Melanocyte of skin (primary cell): ENCODE results near the genes CCSER1, PDLIM5 and ADH4.

GRCh38 chr4:90127164-90128282 lies at the start of gene CCSER1:
TSS of gene CCSER1 (plus strand) at chr4:90127394.
- CAGE, long polyA plus RNA, 2 experiments = no peak in any of the 2 experiments

- CAGE, long polyA plus RNA, 2 experiments = no peak in any of the 2 experiments
Measured at GRCh38 chr4:90649271-90649722, 522.1 kb downstream of the CCSER1 start.

- CAGE, long polyA plus RNA, 2 experiments = no peak in any of the 2 experiments
Measured at GRCh38 chr4:90958218-90958957, 831.2 kb downstream of the CCSER1 start.

GRCh38 chr4:91791212-91792303 lies 512.2 kb upstream of the GRID2 start:
- CAGE, long polyA plus RNA, 2 experiments = no peak in any of the 2 experiments

DNA sequence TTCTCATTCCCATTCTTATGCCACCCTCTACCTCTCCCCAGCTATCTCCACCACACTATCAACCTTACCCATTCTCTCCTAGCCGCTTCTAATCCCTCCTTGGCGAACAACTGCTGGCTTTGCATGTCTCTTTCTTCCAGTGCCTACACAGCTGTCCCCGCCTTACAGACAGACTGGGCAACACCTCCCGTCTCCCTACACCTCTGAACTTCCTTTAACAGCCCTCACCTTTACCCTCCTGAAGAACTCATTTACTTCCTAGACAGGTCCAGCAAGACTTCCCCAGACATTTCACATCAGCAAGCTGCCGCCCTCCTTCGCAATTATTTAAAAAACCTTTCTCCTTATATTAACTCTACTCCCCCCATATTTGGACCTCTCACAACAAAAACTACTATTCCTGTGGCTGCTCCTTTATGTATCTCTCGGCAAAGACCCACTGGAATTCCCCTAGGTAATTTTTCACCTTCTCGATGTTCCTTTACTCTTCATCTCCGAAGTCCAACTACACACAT lies 274.9 kb upstream of the GRID2 start:
- CAGE, long polyA plus RNA, 2 experiments = no peak in any of the 2 experiments

- CAGE, long polyA plus RNA, 2 experiments = no peak in any of the 2 experiments
Measured at GRCh38 chr4:92277131-92277793, 26.5 kb upstream of the GRID2 start.

DNA sequence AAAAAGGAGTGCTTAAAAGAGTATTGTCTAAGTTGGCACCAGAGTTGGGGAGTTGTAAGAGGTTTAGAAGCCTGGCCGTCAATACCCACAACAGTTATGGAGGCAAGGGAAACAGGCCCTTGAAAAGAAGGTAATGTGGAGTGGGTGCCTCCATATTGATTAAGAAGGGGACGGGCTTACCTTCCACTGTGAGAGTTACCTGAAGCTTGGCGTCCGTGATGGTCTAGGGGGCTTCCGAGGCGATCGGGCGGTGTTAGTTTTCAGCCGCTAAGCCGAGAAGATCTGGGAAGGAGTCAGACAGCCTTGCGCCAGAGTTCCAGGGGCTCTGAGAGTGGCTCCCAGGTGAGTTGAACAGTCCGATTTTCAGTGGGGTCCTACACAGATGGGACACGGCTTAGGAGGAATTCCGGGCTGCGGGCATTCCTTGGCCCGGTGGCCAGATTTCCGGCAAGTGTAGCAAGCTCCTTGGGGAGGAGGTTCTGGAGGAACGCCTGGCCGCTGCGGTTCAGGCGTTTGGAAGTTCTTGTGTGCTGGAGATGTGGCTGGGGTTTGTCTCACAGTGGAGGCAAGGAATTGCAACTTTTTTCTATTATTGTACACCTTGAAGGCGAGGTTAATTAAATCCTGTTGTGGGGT lies 138.3 kb downstream of the GRID2 start:
- CAGE, long polyA plus RNA, 2 experiments = no peak in any of the 2 experiments

DNA sequence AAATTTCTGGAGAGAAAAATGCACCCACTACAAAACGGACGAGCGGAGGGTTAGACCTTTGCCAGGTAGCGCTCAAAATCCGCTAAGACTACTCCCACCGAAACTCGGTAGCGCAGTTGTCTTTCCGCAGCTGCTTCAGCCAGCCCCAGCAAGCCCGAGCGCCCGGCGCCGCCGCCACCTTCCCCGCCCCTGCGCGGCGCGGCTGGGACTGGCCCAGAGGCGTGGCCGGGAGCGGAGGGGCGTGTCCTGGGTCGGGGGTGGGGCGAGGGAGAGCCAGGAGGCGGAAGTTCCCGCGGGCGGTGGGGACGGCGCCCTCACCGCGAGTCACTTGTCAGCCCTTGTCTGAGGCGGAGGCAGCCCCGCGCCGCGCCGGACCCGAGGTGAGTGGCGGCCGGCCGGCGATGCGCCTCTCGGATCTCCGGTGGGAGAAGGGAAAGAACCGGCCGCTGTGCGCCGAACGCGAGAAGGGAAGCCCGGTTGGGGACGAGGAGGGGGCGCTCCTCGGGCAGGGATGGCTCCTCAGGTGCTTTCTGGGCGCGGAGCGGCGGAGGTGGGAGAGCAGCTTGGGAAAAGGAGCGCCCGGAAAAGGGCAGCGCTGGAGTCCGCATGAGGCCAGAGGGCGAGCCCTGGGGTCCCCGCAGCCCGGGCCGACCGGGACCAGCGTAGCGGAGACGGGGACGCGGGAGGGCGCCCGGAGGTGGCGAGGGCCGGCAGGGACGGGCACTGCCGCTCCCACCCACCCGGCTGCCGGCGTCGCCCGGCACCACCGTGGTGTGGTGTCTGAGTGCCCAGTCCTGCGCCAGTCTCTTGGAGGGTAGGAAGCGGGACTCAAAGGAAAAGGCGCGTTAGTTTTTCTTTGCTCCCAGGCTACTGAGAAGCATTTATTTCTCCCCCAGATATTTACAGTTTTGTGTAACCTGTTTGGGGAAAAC lies at the start of gene PDLIM5:
PDLIM5 (plus strand) TSS at position 327 of the 932 bp plus-strand sequence.
- CAGE, long polyA plus RNA, 2 experiments = no peak in any of the 2 experiments

DNA sequence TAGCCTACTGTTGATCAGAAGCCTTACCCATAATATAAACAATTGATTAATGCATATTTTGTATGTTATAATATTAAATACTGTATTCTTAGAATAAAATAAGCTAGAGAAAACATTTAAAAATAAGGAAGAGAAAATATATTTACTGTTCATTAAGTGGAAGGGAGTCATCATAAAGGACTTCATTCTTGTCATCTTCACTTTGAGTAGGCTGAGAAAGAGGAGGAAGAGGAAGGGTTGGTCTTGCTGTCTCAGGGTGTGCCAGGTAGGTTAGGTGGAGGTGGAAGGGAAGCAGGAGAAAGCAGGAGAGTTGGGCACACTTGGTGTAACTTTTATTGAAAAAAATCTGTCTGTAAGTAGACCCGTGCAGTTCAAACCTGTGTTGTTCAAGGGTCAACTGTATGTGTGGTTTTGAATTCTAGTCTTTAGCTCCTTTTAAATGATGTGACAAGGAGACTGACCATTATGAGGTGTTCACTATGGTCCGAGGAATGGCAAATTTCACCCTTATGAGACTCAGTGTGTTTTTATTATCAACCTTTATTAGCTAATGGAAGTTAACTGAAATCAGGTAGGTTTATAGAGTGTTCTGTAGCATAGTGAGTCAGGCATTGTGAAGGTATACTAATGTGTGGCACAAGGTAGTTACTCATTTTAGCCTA lies 11.7 kb downstream of the PDLIM5 start:
- CAGE, long polyA plus RNA, 2 experiments = no peak in any of the 2 experiments

- CAGE, long polyA plus RNA, 2 experiments = no peak in any of the 2 experiments
Measured at GRCh38 chr4:94526306-94526750, 74.6 kb downstream of the PDLIM5 start.

DNA sequence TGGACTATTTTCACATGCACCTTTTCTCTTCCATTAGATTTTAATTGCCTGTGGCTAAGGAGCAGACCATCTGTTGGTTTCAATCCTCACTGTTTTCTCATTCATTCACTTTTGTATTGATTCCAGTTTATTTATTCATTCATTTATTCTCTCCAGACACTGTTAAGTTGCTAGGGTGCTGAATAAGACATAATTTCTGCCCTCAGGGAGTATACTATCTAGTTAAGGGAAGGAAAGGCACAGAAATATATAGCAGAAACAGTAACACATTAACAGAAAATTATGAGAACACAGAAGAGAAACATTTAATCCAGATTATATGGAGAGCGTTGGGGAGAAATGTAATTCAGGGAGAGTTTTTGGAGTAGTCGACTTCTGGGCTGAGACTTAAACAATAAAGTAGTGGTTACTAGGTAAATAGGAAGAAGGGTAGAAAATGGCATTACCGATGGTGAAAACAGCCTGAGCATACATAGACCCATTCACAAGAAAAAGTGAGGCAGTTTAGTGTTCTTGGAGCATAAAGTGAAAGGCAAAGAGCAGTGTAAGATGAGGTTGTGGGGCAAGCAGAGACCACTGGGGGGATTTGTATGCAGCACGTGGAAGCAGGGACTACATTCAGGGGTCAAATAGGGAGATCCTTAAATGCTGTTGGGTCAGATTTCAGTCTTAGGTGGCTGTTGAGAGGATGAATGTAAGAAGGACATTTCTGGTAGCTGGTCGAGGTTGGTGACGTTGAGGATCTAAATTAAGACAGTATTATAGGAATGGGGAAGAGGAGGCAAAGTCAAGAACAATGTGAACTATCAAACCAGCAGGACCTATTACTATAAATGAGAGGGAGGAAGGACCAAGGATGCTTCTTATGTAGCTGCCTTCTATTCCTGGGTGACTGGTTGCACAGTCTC lies 118.8 kb upstream of the BMPR1B start:
- CAGE, long polyA plus RNA, 2 experiments = no peak in any of the 2 experiments

DNA sequence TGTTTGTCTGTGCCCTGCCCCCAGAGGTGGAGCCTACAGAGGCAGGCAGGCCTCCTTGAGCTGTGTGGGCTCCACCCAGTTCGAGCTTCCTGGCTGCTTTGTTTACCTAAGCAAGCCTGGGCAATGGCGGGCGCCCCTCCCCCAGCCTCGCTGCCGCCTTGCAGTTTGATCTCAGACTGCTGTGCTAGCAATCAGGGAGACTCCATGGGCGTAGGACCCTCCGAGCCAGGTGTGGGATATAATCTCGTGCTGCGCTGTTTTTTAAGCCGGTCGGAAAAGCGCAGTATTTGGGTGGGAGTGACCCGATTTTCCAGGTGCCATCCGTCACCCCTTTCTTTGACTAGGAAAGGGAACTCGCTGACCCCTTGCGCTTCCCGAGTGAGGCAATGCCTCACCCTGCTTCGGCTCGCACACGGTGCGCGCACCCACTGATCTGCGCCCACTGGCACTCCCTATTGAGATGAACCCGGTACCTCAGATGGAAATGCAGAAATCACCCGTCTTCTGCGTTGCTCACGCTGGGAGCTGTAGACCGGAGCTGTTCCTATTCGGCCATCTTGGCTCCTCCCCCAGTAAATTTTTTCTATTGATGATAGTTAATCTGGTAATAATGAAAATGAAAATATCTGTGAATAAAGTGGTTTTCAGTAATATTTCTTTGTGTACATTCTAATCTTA lies 83.6 kb downstream of the BMPR1B start:
- CAGE, long polyA plus RNA, 2 experiments = no peak in any of the 2 experiments

- CAGE, long polyA plus RNA, 2 experiments = no peak in any of the 2 experiments
Measured at GRCh38 chr4:95507587-95508292, 41.0 kb downstream of the UNC5C start.

- CAGE, long polyA plus RNA, 2 experiments = no peak in any of the 2 experiments
Measured at GRCh38 chr4:97037604-97038088, 1105.6 kb downstream of the STPG2 start.

DNA sequence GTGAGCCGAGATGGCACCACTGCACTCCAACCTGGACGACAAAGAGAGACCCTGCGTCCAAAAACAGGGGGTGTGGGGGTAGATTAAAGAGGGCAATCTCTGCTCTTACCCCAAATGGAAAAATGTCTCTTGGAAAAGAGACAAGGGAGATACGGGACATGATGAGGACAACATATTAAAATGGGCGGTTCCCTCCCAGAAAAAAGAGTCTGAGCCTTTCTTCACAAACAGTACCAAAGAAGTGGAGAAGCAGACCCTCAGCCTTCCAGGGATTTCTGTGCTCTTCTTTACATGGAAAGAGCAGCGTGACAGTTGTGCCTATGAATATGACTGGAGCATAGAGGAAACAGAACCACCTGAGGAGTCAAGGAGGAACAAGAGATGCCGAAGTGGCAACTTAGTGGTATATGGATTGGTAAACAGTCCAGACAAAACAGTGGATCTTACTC lies 994.5 kb downstream of the STPG2 start:
- CAGE, long polyA plus RNA, 2 experiments = no peak in any of the 2 experiments

DNA sequence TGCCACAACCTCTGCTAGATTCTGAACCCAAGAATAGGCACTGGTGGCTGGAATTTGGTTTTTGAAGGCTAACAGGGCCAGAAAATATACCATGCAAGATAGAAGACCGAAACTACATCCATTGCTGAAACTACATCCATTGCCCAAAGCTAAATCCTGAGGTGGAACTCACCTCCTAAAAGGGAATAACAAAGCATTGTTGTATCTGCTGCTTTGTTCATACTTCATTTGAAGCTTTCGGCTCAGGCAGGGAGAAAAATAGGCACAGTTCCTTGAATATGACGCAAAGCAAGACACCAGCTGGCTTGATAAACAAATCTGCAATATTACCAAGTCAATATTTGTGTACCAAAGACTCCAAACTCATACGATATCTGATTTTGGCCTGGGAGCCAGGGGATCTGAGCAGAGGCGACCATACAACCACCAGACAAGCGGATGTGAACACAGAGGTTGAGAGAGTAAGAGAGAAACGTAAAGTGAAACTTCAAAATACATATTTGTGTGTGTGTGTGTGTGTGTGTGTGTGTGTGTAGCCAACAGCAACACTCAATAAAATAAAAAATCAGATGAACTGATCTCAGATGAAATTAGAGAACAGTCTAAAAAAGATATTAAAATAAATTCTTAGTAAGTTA lies 34.8 kb upstream of the RAP1GDS1 start:
- CAGE, long polyA plus RNA, 2 experiments = no peak in any of the 2 experiments

- CAGE, long polyA plus RNA, 2 experiments = no peak in any of the 2 experiments
Measured at GRCh38 chr4:98262463-98263111, 1.4 kb downstream of the RAP1GDS1 start.

GRCh38 chr4:98932474-98933100 lies 3.7 kb upstream of the EIF4E start:
- CAGE, long polyA plus RNA, 2 experiments = no peak in any of the 2 experiments

DNA sequence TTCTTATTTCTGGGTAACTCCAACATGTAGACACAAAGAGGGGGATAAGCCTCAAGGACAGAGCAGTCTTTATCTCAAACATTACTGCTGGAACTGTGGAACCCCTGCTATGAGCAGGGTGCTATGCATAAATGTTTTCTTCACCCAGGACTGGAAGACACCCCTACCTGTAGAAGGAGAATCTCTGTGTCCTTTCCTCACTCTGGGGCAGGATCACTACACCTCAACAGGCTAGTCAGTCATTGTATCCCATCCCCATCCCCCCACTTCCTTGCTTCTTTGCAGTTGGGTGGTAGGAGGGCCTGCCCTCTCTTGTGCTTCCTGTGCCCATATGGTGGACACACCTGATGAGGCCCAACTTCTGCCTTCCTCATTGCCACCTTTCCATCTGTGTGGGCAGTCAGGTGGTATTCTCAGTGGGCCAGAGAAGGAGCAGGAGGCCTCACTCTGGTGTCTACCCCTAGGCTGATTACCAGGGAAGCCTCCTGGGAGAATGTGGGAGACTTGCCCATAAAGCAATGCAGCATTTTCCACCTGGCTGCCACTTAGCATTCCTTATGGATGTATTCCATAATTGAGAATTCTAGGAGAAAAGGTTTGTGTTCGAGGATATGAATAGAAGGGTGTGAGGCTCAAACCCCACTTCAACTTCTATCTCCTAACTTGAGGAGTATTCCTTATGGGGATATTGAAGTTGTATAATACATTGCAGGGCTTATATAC lies 19.1 kb downstream of the ADH4 start:
- CAGE, long polyA plus RNA, 2 experiments = no peak in any of the 2 experiments

- CAGE, long polyA plus RNA, 2 experiments = no peak in any of the 2 experiments
Measured at GRCh38 chr4:99143836-99144491, at the start of gene ADH4. TSS of gene ADH4 (minus strand) at chr4:99144297.